SJSA1 (cell line): ENCODE data around the genes PTGFRN and TRIM45.

- RAMPAGE, long total RNA: no peak
Measured at GRCh38 chr1:116387067-116387633, 14.1 kb downstream of the ATP1A1 start.

- RAMPAGE, long total RNA: no peak
Measured at GRCh38 chr1:116387634-116388363, 14.8 kb downstream of the ATP1A1 start.

DNA sequence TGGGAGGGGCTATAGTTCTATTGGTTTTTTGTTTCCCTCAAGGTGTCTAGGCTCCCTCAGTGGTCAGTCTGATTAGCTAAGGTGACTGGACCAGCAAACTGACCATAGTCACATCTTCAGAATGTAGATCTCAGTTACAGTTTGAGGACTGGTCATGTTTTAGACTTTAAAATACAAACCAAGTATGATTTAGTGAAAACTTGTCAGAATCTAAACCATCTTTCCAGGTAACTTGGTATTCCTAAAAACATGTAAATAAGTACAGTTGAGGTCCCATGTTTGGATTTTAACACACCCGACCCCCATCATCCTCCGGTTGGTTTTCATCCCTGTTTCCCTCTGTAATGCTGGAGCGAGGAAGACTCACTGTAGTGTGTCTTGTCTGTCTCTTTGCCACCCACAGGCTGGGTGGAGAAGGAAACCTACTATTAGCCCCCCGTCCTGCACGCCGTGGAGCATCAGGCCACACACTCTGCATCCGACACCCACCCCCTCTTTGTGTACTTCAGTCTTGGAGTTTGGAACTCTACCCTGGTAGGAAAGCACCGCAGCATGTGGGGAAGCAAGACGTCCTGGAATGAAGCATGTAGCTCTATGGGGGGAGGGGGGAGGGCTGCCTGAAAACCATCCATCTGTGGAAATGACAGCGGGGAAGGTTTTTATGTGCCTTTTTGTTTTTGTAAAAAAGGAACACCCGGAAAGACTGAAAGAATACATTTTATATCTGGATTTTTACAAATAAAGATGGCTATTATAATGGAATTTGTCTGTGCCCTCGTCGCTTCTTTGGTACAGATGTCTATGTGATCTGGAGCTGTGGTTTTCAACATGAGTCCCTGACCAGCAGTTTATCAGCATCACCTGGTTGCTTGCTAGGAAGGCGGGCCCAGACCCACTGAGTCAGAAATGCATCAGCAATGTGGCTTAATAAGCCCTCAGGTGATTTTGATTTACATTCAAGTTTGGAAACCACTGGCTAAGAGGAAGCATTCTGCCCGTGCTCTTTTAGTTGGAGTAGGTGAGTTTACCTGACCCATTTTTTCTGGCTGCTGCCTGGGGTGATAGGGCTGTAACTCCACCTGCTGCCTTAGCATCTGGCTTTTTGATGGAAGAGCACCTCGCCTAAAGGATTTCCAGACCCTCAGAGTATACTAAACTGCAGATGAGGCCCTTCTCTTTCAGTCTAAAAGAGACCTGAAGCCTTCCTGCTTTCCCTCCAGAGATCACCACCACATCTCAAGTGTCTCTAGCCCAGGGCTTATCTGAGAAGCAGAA, 31.4 kb downstream of the ATP1A1 start:
- RAMPAGE, long total RNA: no peak

GRCh38 chr1:116409704-116410343, 36.8 kb downstream of the ATP1A1 start:
- RAMPAGE, long total RNA: no peak

DNA sequence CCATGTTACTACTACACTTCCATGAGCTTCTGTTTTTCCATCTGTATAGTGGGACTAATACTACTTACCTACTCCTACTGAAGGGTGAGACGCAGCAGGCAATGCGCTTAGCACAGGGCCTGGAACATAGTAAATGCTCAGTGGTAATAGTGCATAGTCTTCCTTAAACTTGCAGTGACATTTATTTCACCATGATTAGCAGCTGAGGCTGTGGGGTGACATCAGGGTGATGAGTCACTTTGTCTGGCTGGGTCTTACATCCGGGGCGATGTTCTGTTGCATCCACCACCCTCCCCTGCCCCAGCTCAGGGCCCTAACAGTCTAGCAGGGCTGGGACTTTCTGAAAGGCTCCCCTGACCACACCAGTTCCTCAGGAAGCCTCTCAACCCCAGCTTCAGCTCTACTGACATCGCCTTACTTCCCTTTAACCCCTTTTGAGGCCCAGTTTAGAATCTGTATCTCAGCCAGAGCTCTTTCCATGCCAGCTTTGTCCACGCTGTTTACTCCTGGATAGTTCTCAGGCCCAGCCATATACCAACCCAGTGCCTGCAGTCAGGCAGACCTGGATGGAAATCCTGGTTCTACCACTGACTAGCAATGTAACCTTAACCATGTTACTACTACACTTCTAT, 66.4 kb downstream of the CD58 start:
- RAMPAGE, long total RNA: no peak

DNA sequence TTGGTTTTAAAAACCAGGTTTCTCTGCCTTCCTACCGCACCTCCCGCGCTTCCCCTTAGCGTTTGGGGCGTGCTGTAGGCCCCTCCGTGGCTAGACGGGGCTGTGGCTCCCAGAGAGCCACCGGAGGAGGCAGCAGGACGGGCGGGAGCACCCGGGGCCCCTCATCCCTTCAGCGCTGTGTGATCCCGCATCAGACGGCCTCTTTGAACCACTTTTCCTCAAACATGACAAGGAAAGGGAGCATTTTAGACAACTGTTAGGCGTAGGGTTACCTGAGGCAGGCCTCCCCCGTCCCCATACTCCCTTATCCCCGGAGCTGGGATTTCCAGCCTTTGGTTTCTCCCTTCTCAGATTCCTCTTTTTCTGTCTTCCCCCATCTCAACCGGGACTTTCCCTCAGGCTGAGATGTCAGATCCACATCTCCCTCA, 540 bp upstream of the CD58 start:
- RAMPAGE, long total RNA: no peak

DNA sequence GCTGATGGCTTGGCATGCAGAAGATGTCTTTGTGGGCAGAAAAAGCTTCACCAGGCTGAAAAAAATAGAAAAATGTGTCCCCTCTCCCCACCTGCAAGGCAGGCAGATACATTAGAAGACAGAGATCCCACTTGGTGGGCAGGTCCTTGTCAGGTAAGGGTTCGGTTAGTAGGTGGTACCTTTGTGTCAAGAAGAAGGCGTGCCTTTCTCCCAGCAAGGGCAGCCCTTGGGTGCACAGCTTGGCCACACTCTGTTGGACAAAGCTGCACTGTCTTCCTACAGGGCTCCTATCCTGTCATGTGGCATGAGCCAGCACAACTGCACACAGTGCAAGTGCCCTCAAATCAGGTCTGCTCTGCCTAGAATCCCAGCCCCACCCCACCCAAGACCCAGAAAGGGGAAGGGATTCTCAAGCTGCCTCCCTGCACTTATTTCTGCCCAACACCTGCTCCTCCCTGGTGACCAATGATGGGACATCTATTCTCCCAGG, 42.8 kb upstream of the IGSF3 start:
- RAMPAGE, long total RNA: no peak

DNA sequence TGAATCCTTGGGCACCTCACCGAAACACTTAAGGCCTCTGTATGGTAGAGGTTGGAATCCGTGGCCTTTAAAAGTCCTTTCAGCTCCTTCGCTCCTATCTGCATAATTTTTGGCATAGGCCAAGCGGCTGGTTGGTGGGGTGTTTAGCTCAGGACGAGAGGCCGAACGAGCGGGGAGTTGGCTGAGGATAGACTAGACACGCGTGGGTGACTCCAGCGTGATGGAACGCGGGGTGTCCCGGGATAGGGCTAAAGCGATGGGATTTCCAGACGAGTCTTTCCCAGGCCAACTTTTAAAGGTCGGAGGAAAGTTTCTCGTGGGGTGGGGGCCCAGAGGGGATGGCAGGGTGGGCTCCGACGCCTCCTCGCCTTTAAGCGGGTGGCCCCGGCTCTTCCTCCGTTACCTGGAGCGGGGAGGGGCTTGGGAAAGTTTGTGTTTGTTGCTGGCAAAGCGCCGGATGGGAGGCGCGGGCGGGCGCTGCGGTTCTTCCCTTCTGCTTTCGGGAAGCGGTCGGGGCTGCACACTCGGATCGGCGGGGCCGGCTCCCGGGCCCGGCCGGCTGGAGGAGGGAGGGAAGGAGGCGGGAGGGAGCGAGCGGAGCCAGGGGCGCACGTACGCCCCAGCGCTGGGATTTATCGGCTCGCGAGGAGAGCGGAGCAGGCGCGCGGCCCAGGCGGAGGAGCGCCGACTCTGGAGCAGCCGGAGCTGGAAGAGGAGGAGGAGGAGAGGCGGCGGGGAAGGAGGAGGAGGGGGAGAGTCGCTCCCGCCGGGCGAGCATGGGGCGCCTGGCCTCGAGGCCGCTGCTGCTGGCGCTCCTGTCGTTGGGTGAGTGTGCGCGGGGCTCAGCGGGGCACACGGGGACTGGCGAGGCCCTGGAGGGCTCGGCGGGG, at the start of gene PTGFRN:
PTGFRN (plus strand) TSS at position 489 of the 890 bp plus-strand sequence.
- RAMPAGE, long total RNA: no peak

GRCh38 chr1:117051297-117052160, 8.6 kb upstream of the TTF2 start:
- RAMPAGE, long total RNA: no peak

DNA sequence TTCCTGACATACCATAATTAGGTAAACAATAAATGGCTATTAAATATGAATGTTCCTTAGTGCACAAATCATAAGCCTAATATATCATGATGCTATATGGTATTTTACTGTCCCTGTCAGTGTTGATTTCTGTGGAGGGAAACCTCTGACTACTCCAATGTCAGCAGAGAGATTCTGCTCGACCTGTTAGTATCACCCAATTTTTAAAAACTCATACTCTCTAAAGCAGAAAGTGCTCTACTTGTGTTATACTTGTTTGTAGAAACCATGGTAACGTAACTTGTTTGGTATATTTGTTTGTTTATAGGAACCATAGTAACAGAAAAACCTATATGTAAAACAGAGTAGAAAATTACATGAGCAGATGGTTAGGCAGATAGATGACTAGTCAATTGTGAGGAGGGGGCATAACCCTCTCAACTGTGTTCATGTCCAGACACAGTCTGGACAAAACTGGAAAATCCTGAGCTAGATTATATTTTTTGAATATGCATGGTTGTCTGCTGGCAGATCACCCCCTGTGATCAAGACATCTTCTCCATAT, 6.7 kb downstream of the TRIM45 start:
- RAMPAGE, long total RNA: no peak

DNA sequence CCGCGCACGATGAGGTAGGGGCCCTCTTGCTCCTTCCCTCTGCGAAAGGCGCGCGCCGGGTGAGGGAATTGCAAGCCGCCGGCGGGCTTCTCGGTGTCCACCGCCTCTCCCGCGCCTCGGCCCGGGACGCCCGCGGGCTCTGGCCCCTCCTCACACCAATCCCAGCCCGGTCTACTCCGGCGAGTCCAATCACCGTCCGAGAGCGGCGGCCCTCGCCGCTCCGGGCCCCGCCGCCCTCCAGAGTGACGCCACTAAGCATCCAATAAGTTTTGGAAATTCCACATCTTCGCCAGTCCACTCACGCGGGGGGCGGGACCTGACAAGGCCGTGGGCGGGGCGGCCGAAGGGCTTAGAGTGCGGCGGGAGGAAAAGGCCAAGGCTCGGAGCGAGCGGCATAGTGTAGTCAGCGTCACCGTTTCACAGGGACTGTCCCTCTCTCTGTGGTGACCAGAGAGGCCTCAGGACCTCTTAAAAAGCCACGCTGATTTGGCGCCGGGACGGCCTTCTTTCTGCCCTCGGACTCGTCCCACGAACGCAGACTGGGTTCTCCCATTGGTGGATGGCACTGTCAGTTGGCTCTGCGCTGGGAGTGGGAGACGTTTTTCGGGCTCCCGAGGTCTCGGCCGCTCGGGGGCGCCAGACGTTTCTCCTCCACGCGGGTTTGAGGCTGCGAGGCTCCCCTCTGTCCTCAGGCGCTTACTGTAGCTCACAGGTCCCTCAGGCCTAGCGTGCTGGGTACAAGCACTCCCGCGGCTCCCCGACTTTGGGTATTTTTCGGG, at the start of gene TRIM45:
TRIM45 (minus strand) TSS at position 144 of the 779 bp plus-strand sequence.
- RAMPAGE, long total RNA: no peak

DNA sequence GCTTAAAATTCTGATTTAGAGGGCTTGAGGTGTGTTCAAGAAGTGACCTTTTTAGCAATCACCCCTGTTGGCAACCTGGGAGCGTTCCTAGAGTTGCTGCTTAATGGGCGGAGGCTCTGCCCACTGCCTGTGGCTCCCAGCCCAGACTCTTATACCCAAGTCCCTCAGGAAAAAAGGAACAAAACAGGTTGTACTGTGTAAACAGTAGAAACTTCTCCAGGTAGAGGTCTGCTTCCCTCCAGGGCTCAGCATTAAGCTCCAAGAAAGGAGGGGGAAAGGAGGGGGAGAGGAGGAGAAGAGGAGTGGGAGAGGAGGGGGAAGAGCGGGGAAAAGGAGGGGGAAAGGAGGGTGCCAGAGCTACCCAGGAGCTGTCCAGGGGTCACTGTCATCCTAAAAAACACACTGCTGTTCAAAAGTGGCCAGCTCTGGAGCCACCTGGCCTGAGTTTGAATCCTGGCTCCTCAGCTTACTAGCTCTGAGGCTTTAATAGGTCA, 14.5 kb upstream of the TENT5C start:
- RAMPAGE, long total RNA: no peak

DNA sequence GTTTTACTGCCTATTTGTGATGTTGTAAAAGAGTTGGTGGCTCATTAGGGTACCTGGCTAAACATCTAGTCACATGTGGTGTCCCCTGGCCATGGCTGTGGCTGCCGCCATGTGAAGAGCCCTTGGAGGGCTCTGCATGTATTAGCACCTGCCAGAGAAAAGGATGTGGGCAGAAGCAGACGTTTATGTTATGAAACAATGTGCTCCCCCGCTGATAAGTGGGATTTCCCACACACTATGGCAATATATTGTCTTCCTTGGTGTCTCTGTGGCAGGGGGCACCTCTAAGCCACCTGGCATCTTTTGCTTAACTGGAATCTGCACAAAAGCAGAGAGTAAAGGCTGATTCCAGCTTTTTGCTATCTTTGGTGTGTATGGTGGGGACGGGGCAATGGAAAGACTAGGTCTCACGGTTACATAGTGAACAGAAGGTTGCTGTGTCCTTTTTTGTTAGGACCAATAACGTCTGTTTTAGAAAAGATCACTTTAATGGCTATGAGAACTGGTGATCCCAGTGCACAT, 9.7 kb downstream of the TENT5C start:
- RAMPAGE, long total RNA: no peak

DNA sequence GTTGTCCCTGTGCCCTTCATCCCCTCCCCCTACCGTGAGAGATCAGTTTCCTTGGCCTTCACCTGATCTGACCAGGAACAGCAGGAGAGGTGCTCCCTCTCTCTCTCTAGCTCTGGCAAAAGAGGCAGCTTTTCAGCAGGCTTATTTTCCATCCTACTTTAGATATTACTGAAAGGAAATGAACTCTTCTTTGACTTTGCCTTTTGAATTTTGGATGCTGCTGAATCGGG, 26.8 kb downstream of the TENT5C start:
- RAMPAGE, long total RNA: no peak

DNA sequence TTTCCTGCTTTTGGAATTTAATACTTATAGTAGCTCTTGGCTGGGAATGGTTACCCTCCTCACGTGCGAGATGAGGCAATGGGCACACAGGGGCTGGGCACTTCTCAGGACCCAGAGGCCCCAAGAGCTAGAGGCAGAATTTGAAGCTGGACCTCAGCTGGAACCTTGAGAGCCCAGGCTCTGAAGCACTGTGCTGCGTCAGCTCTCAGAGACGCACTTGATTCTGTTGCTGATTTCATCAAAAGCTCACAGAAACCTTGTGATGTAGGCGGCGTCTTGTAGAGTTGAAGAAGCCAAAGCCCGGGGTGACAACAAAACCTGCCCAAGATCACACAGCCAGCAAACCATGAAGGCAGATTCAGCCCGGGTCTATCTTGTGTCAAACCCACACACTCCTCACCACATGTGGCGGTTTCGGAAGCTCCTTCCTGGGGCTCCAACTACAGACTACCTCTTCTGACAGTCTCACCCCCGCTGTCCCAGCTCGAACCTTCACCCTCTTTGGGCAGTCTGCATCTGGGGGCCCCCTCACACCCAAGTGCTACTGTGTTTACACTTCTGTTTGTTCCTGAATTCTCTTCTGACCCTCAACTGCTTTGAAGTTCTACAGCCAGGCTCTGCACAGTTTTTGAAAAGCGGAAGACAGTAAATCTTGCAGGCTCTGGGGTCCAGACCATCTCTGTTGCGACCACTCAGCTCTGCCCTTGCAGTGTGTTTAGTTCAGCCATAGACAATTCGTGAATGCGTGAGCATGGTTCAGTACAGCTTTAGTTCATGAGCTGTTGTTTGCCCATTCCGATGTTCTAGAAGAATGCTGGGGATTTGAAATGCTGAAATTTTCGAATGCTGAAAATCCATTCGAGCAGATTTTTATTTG, 50.4 kb downstream of the TENT5C start:
- RAMPAGE, long total RNA: no peak

DNA sequence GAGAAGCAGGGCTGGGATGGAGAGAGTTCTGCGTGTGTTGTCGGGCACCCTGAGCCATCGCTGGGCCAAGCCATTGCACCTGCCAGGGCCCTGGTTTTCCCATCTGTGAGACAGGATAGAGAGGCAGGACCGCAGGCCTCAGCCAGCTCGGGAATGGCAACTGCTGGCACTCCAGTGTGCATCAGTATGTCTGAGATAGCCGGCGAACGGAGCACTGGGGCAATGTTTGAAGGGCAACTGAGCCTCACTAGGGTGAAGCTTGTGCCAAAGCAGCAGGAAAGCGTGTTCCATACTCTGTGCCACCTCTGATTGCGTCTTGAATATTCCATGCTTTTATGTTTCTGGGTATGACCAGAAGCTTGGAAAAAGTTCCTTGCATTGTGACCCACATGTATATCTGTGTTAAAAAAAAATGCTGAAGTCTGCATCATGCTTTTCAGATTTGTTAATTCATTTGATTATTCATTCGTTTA, 67.0 kb downstream of the TENT5C start:
- RAMPAGE, long total RNA: no peak

- RAMPAGE, long total RNA: no peak
Measured at GRCh38 chr1:118028242-118028770, 98.8 kb downstream of the WDR3 start.

DNA sequence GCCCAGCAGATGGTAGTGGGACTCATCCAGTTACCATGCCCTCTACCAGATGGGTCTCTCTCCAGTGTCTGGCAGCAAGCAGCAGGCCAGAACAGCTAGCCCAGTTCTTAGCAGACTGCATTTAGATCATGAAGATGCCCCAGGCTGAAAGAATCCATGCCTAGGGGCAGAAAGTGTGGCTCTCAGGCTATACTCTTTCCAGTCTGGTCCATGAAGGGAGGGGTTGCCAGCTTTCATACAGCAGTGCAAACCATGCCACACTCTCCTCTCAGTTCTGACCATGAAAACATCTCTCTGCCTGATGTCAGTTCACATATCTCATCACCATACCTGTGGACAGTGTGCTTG, 276.7 kb upstream of the SPAG17 start:
- RAMPAGE, long total RNA: no peak

- RAMPAGE, long total RNA: no peak
Measured at GRCh38 chr1:118812472-118812867, 175.7 kb downstream of the TBX15 start.

DNA sequence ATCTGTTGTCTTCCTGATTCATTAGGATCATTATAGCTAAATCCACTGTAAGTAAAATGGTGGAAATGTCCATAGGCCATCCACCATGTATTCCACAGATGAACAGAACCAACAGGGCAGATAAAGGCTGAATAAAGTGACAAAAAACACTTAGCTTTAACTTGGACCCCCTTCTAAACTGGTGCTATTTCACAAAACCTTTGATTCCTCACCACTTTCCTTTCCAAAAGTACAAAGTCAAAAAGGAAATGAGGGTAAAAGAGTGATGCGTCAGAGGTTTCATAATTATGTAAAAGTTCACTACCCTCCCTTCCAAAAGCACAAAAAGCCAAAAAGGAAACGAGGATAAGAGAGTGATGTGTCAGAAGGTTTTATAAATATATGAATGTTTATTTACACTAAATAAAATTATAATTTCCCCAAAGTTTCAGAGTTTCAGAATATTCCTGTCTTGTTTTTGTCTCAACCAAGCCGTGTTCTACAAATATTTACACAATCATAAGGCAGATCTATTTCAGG, 172.2 kb downstream of the TBX15 start:
- RAMPAGE, long total RNA: no peak